Measurements from ENCODE around the genes CNTLN and SH3GL2.

- PRO-cap: no peak
Observed at GRCh38 chr9:13034192-13034850, 245.2 kb downstream of the MPDZ start.

DNA sequence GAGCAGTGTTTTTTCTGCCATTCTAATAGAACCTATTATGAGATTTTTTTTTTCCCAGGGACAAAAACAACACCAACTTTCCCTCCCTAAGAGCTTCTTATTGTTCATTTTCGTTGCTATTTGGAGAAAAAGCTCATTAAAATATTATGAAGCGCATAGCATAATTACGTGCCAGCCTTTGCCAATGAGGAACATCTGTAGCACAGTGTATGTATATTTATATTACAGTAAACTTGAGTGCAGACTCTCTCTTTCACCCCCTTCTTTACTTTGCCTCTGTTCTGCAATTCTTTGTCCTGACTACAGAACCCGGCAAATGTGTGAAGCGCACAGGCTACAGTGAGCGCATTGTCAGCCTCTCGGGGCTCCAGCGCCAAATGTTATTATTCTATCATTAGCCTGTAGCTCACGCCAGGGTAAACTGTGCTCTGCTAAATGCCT is 163.8 kb upstream of the MPDZ start:
- PRO-cap: no peak

- PRO-cap: no peak
Observed at GRCh38 chr9:13607935-13608696, 328.6 kb upstream of the MPDZ start.

DNA sequence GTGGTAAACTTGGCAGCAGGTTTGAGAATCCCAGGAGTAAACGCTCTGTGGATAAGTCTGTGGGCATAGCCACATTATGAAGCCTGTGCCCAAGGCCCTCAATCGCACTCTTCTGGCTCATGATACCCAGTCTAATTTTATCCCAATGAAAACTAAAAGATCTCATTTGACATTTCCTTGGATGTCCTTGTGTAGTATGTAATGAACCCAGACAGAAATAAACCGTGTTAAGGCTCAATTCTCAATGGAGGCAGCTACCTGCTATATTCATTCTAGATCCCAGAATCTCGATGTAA is 372.8 kb upstream of the MPDZ start:
- PRO-cap: no peak

DNA sequence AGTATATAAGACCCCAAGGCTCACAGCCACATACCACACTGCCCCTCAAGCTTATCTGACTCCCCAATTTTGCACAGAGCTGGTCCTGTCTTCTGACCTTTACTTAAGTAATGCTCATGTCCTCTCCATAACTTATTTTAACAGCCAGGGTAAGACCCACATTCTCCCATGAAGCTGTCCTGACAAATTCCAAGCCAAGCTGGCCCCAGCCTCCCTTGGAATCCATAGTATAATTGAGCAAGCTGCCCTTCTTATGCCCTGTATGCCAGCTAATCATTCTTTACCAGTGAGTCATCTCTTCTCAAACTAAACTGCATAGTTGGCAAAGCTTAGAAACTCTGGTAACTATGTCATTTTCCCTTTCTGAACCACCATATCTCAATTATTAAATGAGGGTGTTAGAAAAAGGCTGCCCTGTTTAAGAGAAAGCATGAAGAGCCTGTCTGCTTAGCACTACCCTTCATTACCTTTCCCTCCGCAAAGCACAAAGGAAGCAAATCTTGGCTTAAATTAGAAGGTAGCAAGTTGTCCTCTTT is 92.3 kb downstream of the NFIB start:
- PRO-cap: no peak

DNA sequence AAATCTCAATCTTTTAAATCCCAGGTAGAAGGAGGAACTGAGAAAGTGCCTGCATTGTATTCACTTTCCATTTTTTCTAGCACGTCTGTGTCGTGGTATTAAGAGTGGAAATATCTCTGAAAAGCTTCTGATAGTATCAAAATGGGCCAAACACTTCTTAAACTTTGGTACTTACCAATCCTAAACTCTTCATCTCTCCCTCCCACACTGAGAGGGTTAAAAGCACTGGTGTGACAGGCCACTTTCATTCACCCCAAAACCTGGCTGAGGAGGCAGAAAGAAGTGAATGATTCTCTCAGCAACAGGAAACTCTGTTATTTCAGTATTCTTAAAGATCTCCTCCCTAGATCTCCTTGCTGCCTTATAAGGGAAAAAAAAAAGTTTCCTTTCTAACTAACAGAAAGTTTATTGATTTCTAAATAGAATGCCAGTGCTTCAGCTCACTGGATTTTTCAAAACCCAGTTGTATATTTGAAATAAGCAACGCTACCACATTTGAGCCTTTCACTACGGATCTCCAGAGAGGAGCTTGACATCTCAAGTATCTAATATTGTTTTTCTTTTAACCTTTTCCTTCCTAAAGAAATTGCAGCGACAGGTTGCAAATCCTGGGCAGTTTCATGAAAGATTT is 4.0 kb upstream of the NFIB start:
- PRO-cap: no peak

DNA sequence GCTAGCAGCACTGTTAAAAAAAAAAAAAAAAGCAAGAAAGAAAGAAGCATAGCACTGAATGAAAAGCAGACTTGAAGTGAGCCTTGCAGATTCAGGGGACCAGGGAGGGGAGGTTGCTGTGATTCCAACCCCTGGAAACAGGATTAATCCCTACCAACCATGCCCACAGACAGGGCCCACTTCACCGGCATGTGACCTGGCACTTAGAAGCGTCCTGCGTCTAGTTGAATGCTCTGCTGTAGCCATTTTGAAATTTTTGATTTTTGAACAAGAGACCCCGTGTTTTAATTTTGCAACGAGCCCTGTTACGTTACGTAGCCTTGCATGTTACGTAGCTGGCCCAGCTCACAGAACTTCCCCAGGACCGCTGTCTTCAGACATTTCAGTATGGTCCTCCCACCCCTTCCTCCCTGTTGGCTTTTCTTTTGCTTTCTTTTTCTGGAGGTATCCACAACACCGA is 105.4 kb upstream of the NFIB start:
- PRO-cap: no peak

DNA sequence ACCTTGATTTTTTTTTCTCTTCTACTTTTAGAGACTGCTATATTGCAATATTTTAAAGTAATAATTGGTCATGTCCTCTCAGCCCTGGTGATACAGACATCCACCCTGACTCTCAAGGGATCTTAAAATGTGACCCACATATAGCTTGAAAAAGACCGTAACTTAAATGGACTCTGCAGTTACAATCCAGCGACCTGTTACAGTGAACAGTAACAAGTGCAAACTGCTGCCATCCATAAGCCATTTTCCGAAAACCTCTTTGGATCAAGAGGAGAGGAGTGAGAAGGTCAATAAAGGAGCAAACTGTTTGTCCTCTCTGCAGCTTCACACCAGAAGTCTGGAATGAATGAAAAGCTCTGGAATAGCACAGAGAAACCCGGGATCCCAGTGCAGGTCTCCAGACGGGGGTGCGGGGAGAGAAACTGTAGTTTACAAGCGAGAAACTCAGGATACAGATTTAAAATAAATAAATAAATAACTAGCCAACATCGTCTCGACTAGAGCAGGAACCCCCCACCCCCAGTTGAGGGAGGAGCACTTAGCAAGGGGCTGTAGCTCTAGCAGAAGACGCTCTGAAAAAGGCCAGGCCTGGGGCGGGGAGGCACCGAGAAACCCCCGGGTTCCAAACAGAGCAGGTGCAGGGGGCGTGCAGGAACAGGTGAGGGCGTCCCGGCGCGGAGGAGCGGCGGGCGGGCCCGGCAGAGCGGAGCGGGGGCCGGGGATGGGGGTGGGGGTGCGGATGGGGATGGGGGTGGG is 615 bp downstream of the ZDHHC21 start:
- PRO-cap: no peak

- PRO-cap: no peak
Observed at GRCh38 chr9:15310318-15310908, 3.4 kb upstream of the TTC39B start.

GRCh38 chr9:15401386-15401882 is 21.2 kb upstream of the SNAPC3 start:
- PRO-cap: no peak

DNA sequence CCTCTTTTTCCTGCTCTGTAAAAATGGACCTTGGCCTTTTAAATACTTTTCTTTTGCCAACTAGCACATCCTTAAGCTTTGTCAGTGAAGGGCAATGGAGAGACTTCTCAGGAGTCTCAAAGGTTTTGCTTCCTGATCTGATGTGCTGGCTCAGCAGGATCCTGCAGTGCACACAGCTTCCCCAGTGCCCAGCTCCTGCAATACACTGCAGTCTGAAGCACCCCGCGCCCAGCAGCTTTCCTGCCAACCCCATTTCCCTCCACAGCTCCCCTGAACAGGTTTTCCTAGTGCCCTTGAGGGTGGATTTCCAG is 8.2 kb downstream of the SNAPC3 start:
- PRO-cap: no peak

- PRO-cap: no peak
Observed at GRCh38 chr9:16317077-16317350, 553.5 kb downstream of the BNC2 start.

DNA sequence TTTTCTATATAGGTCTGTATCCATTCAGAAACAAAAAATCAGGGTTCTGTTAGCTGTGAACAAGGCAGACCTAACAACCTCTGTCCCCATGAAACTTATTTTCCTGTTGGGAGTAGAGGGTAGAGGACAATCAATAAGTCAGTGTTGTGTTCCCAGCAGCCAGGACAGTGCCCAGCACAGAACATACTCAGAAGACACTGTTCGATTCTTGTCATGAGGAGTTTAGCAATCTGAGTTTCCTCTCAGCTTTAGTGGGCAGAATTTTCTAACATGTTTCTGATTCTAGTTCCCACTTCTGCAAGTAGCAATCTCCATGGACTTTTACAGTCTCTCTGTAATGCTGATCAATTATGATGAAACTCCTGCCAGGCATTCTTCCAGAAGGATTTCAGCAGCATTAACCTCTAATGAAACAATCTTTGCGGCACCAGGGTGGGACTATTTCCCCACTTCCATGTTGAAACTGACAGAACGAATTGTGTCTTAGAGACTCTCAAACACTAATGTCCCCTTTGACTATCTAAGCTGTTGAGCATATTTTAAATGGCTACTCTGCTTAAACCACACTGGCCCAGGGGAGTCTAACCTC is 484.5 kb downstream of the BNC2 start:
- PRO-cap: no peak

DNA sequence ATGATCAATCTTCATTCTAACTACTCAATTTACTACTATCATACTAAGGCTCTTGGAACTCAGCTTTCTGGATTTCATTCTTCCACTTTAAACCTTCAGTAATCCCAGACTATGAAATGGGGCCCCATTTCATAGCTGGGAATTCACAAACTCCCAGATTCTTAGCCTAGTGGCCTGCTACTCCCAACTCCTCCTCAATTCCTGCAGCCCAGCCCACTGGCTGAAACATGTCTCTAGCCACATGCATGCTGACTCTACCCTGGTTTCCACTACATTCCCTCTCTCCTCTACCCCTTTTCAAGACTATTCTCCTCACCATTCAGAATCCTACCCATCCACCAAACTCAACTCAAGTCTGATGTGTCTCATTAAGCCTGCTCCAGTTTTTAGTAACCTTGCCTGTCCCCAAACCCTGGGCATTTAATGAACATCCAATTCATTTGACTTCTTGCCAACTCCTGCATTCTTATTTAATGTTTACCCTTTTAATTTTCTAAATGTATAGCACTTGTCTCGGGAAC is 370.5 kb downstream of the BNC2 start:
- PRO-cap: no peak

- PRO-cap: no peak
Observed at GRCh38 chr9:16571969-16572563, 298.4 kb downstream of the BNC2 start.

GRCh38 chr9:17134748-17135875 is at the start of gene CNTLN:
TSS of gene CNTLN (plus strand) at chr9:17135040.
- PRO-cap: bidirectional peak, plus-strand start at chr9:17135045, minus-strand start at chr9:17134855

GRCh38 chr9:17230643-17231123 is 95.8 kb downstream of the CNTLN start:
- PRO-cap: no peak

DNA sequence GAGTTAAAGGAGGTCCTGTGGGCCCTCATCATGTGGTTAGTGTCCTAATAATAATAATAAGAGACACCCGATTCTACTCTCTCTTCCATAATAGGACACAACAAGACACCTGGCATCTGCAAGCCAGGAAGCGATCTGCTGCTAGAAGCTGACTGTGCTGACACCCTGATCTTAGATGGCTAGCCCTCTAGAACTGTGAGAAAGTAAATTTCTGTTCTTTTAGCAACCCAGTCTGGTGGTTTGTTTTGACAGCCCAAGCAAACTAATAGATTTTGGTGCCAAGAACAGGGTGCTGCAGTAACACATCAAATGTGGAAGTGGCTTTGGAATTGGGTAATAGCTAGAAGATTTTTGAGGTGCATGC is 153.6 kb upstream of the SH3GL2 start:
- PRO-cap: no peak

GRCh38 chr9:17557556-17558075 is 21.2 kb upstream of the SH3GL2 start:
- PRO-cap: no peak

DNA sequence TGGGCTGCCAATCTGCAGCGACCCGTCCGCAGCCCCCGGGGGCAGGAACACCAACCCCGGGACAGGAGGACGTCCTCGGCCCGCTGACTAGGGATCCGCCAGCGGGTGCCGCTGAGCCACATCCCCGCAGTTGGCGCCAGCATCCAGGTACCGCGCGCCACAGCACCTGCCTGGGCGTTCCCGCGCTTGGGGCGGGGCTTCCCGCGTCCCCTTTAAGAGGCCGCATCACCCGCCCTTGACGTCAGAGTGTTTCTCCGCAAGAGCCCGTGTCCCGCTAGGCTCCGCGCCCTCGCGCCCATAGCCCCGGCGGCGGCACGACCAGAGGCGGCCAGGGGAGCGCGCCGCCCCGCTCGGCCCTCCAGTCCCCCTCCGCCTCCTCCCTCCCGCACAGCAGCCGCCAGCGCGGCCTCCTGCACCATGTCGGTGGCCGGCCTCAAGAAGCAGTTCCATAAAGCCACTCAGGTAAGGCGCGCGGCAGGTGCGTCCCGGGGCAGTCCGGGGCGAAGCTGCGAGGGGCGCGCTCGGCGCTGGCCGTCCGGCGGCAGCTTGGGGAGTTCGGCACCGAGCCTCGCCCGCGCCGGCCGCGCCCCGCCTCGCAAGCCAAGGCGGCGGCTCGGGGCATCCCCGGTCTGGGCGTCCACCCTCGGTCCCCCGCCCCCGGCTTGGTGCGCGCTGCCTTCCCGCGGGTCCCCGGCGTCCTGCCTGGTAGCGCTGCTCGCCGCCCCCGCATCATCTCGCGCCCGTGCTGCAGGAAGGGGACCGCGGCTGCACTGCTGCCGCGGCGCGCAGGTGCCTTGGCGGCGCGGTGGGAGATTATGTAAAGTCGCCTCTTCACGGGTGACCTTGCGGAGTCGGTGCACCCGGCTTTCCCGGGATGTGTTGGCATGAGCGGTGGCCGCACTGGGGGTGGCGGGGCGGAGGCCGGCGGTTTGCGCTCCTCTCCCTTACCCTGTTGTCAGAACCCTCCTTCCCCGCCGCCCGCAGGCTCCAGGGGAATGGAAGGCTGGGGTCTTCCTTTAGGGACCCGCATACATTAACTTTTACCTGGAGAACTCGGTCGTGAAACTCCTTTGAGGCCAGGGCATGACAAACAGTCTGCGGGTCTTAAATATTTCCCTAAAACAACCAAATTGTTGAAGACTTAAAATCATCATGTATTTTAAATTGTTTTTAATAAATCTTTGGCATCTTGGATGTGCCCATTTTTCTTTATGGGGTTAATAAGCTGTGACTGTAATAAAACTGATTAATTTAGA is at the start of gene SH3GL2:
Gene SH3GL2, plus strand, starts transcription at position 241 of the 1,256 bp plus-strand sequence.
- PRO-cap: no peak